Skeletal muscle satellite cell (primary cell): ENCODE measurements around a stretch of chr1.

DNA sequence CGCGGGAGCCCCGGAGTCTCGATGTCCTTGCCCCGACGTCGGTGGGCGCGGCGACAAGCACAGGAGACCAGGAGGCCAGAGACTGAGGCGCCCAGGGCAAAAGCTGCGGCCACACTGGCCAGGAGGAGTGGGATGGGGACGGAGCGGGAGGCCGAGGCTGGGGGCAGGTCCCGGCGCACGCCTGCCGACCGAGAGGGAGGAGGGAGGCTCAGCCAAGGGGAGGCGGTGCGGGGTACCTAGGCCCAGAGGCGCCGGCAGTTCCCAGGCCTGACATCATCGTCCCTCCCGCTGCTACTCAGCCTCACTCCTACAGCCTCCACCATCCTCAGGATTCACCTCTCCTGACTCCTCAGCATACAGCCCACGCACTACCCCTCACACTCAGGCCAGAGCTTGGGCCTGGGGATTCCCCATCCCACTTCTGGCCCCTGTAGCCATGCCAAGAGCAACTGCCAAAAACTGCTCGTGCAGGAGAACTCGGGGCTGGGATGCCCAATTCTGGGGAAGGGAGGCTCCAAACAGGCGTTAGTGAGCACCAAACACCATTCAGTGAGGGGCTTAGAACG lies 13.0 kb downstream of the SEMA6C start:
- CAGE, long polyA plus RNA = no peak

- CAGE, long polyA plus RNA = no peak
These were observed 3.5 kb downstream of the SEMA6C start for GRCh38 chr1:151142800-151143544.

DNA sequence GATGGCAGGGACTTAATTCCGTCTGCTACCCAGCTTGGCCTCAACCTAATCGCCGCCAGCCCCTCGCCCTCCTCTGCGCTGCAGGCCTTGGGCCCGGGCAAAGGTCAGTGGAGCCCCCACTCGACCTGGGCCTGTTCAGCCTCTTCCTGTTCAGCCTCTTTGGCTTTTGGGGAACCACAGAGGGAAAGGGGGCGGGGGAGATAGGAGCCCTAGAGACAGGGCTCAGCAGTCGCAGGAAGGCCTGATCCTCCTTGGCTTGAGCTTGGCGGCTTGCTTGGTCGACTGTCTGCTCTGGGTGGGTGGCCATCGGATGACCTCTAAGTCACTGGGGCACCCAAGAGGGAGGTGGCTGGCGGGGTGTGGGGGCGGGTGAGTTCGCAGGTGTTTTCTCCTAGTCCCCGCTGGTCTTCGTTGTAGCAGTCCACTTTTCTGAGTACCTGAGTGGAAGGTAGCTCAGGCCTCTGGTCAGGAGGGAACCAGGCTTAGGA lies 1.2 kb downstream of the ZNF687 start:
- CAGE, long polyA plus RNA = no peak

DNA sequence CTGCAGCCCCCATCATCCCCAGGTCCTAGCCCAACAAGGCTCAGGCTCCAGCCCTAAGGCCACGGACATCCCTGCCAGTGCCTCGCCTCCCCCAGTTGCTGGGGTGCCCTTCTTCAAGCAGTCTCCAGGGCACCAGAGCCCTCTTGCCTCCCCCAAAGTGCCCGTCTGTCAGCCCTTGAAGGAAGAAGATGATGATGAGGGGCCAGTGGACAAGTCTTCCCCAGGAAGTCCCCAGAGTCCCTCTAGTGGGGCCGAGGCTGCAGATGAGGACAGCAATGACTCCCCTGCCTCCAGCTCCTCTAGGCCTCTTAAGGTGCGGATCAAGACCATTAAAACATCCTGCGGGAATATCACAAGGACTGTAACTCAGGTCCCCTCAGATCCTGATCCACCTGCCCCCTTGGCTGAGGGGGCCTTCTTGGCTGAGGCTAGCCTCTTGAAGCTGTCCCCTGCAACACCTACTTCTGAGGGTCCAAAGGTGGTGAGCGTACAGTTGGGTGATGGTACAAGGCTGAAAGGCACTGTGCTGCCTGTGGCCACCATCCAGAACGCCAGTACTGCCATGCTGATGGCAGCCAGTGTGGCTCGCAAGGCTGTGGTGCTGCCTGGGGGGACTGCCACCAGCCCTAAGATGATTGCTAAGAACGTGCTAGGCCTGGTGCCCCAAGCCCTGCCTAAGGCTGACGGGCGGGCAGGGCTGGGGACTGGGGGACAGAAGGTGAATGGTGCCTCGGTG lies 5.0 kb downstream of the ZNF687 start:
- CAGE, long polyA plus RNA = no peak

DNA sequence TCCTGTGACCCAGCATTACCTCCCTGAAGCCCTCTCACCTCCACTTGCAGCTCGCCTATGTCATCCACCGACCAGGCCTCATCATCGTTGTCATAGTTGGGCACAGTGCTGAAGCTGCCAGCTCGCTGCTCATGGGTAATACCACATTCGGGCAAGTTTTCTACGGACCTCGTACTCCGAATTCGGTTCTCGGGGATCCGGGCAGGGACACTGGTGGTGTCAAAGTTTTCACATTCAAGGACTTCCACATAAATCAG lies 21.2 kb downstream of the PI4KB start:
- CAGE, long polyA plus RNA = no peak

- CAGE, long polyA plus RNA = no peak
These were observed 13.2 kb downstream of the PI4KB start for GRCh38 chr1:151313718-151314730.

GRCh38 chr1:151399859-151400233 lies 473 bp downstream of the PSMB4 start:
- CAGE, long polyA plus RNA = no peak

GRCh38 chr1:151419863-151420086 lies 20.4 kb downstream of the PSMB4 start:
- CAGE, long polyA plus RNA = no peak

DNA sequence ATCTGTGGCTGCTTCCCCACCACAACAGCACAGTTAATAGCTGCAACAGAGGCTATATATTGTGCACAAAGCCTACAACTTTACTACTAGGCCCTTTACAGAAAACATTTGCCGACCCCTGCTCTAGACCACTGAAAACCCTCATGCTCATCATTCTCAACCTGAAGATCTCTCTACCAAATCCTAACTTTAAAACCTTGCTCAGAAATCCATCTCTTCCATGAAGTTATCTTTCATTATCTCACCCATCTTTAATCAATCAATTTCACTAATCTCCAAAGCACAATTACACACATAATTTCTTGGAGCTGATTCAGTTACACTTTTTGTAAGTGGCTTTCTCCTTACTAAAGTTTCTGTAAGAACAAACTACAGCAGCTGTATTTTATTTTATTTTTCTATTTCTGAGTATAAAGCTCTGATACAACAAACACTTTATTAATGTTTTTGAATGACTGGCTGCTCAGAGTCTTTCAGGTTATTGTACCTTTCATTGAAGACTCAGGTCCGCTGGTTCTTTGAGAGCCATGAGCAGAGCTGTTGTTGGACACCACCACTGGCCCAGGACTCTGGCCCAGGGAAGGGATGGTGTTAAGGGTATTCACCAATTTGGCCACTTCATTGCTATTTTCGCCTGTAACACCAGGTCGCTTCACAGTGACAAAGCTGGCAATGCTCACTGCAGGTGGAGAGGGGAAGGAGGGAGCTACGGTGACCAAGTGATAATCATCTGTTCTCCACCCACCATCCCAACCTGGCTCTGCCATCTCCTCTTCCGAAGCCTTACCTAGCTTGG lies 28.2 kb downstream of the PSMB4 start:
- CAGE, long polyA plus RNA = no peak

- CAGE, long polyA plus RNA = no peak
These were observed 446 bp upstream of the POGZ start for GRCh38 chr1:151459745-151460134.

- CAGE, long polyA plus RNA = no peak
These were observed 19.0 kb downstream of the TUFT1 start for GRCh38 chr1:151558971-151559548.

GRCh38 chr1:151569394-151570258 lies 29.5 kb downstream of the TUFT1 start:
- CAGE, long polyA plus RNA = no peak

DNA sequence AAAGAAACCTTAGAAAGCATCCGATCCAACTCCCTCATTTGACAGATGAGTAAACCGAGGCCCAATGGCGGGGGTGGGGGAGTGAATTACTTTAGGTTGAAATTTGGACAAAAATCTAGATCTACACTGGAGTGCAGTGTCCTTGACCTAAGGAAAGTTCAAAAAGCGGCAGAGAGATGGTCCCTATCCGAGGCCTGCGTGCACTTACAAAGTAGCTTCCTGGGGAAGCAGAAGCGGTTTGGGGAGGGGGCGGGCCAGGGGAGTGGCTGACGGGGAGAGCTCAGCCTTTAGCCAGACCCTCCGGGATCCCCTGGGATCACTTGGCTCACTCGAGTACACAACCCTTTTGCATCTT lies 18.3 kb upstream of the SNX27 start:
- CAGE, long polyA plus RNA = no peak

- CAGE, long polyA plus RNA = no peak
These were observed 896 bp downstream of the SNX27 start for GRCh38 chr1:151612664-151613228.

GRCh38 chr1:151693419-151694409 lies 22.9 kb downstream of the CELF3 start:
- CAGE, long polyA plus RNA = no peak

- CAGE, long polyA plus RNA = no peak
These were observed 1.5 kb upstream of the CELF3 start for GRCh38 chr1:151717909-151718656.

- CAGE, long polyA plus RNA = no peak
These were observed 931 bp upstream of the RORC start for GRCh38 chr1:151832356-151833110.

DNA sequence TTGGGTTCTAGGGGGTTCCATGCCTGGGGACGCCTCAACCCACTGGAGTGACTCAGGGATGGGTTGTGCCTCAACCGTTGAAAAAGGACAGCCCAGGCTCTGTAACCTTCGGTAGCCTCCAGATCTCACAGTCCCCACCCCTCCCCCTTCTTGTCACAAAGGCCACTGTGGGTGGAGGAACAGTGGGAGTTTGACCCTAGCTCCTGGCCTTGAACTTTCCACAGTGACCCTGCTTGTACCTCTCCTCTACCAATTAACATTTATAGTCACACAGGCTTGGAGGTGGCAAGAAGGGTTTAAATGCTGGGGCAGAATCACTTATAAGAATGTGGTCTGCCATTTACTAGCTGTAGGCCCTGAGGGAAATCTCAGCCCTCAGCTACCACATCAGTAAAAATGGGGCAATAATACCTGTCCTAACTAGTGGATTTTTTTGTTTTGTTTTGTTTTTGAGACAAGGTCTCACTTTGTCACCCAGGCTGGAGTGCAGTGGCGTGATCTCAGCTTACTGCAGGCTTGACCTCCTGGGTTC lies 2.8 kb upstream of the RORC start:
- CAGE, long polyA plus RNA = no peak

DNA sequence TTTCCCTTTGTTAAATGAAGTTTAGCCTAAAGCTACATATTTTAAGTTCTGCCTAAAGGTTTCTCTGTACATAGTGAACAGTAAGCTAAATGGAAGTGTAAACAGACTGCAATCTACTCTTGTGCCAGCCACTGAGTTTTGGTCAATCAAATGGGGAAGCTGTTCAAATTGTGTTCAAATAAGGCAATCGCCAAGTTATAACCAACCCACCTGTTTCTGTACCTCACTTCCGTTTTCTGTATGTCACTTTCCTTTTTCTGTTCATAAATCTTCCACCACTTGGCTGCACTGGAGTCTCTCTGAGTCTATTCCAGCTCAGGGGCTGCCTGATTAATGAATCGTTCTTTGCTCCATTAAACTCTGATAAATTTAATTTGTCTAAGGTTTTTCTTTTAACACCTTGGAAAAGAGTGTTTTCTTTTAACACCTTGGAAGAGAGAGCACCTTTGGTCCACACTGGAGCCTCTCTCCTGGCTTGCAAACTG lies 10.9 kb upstream of the THEM4 start:
- CAGE, long polyA plus RNA = no peak

GRCh38 chr1:151988990-151990049 lies 4.3 kb downstream of the S100A10 start:
- CAGE, long polyA plus RNA = no peak